A172 (cell line): ENCODE measurements around a stretch of chr11.

DNA sequence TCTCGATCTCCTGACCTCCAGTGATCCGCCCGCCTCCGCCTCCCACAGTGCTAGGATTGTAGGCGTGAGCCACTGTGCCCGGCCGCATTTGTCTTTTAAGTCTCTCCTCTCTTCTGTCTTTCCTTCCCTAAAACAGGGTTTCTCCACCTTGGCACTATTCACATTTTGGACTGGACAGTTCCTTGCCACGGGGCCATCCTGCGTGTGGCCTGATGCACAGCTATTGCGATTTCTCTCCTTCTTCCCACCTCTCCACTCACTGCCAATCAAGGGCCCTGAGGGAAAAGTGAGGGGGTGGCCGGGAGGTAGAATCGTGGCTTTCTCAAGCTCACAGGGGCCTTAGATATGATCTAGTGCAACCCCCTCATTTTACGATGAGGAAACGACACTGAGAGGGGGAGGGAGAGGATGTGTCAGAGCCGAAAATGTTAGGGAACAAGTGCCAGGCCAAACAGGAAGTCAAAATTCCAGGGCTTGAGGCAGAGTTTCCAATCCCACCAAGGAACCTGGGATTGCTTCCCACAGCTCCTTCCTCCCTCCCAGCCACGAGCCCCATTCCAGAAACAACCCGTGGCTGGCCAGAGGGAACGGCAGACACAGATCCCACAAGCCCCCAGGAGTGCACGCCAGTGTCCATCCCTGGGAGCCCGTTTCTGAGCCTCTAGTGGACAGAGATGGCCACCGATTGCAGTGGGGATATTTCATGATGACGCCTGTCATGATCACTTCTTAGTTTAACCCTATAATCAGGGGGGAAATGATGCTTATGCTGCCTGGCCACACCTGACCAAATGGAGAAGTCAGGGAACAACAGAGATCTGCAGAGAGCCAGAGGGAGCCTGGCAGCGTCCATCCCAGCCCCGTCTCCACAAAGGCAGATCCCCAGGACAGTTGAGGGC is 21.3 kb downstream of the SCGB1A1 start:
- RAMPAGE, long total RNA = no peak

GRCh38 chr11:62501920-62502886 is 44.4 kb downstream of the AHNAK start:
- RAMPAGE, long total RNA = no peak

GRCh38 chr11:62529377-62530097 is 17.1 kb downstream of the AHNAK start:
- RAMPAGE, long total RNA = no peak

DNA sequence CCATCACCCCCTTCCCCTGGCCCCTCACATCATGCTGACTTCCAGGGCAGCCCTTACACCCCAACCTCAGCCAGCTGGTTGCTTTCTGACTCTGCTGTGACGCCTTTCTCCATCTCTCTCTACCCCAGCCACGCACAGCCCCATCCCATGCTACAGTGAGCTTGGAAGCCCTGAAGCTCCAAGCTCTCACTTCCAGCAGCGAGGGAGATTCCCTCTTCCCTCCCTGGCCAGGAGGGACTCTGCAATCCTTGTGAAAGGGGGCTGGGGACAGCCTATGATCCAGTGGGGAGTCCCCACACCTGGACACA is 4.2 kb downstream of the AHNAK start:
- RAMPAGE, long total RNA = no peak

- RAMPAGE, long total RNA = no peak
Observed at GRCh38 chr11:62546204-62546638, 385 bp downstream of the AHNAK start.

GRCh38 chr11:62555336-62555898 is 8.8 kb upstream of the AHNAK start:
- RAMPAGE, long total RNA = no peak

DNA sequence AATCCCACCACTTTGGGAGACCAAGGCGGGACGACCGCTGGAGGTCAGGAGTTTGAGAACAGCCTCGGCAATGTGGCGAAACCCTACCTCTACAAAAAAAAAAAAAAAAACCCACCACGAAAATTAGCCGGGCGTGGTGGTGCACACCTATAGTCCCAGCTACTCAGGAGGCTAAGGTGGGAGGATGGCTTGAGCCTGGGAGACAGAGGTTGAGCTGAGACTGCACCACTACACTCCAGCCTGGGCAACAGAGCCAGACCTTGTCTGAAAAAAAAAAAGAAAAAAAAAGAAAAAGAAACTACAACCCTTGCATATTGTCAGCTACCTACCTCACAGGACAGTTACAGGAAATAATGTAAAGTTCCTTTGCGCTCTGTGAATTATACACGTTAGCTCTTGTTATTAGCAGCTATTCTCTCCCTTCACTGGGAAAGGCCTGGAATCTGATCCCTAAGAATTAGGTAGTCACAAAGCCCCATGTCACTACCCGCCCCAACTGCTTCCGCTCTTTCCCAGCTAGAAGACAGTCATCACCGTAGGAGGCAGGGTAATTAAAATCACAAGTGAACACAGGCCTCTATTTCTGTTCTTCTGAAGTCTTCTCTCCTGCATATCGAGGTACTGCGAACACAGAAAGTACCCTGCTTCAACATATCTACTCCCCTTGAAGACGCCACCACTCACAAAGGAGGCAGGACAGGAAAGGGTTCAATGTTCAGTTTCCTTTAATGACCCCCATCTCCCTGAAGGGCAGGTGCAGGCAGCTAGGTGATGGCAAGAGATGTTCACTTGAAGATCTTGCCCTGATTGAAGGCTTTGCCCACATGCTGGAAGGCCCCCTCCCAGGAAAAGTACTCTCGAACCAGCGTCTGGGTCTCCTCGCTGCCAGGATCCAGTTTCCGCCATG is 12.5 kb upstream of the AHNAK start:
- RAMPAGE, long total RNA = no peak

GRCh38 chr11:62602728-62603126 is 1.1 kb upstream of the MTA2 start:
- RAMPAGE, long total RNA = no peak

- RAMPAGE, long total RNA = no peak
Observed at GRCh38 chr11:62603127-62603369, 1.4 kb upstream of the MTA2 start.

DNA sequence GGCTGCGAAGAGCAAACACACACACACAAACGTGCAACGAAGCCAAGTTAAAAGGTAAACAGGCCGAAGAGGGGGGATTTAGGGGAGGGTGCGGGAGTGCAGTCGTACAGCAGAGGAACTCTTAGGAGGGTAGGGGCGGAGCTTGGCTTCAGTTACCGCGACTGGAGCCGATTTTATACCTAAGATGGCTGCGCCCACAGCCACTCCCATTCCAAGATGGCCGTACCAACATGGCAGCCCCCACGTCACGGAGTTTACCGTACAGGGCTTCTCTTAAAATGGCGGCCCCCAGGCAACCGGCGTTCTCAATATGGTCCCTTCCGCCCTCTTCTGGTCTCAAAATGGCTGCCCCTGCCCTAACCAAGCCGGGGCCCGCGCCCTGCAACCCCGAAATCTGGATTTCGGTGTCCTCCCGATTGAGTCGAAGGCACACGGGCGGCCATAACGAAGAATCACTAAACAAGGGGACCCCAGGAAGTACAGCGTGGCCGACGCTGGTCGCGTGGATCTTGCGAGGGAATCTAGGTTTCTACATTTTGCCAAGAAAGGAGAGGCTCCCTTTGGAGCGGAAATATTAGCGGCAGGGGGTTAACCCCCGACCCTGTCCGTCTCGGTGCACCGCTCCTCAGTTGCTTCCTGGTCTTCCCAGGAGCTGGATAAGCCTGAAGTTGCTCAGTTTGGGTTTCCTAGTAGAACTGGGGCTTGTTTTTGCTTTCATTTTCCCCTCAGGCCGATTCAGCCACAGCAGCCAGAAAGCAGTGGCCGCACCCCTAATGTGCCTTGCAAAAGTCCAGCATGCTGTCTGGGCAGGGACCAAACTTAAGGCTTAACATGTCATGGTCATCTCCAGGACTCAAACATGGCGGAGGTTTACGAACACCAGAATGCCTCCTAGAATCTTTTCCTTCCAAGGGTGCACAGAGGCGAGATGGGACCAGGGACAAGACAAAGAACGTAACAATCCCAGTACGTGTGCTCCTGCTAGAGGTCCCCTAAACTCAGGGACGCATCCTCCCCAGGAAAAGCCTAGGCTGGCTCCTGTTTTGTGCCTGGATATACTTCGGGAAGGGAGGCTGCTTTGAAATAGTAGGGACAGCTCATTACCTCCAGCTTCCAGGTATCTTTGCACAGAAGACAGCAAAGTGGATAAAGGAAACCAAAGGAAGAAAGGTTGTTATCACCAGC is 2.3 kb downstream of the GNG3 start:
- RAMPAGE, long total RNA = no peak

GRCh38 chr11:62718675-62719281 is 8.5 kb downstream of the HNRNPUL2 start:
- RAMPAGE, long total RNA = no peak

GRCh38 chr11:62727827-62728000 is 457 bp upstream of the HNRNPUL2 start:
- RAMPAGE, long total RNA = no peak

GRCh38 chr11:62813378-62814232 is 8.4 kb upstream of the NXF1 start:
- RAMPAGE, long total RNA = no peak

- RAMPAGE, long total RNA = no peak
Observed at GRCh38 chr11:62838749-62839438, 496 bp downstream of the WDR74 start.

GRCh38 chr11:62841925-62842945 is 2.8 kb upstream of the WDR74 start:
- RAMPAGE, long total RNA = no peak

DNA sequence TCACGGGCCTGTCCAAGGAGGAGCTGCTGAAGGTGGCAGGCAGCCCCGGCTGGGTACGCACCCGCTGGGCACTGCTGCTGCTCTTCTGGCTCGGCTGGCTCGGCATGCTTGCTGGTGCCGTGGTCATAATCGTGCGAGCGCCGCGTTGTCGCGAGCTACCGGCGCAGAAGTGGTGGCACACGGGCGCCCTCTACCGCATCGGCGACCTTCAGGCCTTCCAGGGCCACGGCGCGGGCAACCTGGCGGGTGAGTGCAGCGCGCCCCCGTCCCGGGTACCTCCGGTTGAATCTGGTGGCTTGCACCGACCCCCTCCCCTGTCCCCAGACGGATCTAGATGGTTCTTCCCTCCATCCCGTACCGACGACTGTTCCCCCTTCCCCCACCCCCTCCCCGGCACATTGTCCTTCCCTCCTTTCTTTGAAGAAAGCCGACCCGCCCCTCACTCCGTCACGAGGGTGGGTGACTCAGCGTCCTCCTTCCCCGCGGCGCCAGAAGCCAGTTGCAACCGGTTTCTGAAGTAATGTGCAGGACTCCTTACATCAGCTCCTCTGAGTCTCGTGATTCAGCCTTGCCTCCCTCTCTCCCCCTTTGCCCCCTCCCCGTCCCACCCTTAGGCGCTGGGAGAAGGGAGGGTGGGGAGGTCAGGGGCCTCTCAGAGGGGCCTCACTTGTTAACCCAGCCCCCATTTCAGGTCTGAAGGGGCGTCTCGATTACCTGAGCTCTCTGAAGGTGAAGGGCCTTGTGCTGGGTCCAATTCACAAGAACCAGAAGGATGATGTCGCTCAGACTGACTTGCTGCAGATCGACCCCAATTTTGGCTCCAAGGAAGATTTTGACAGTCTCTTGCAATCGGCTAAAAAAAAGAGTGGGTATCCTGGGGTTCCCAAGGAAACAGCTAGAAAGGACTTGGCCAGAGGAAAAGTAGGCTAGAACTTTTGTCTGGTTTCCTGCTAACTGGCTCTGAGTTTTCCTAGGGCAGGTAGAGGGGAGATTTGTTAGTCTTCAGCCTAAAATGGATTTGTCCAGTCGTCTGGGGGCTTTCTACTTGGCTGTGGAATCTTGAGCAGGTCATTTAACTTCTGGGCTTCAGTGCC is 853 bp downstream of the SLC3A2 start:
- RAMPAGE, long total RNA = start-site peak on the plus strand centred at position 561 of the sequence, 170 bp wide, 35 and 39 reads in 2 replicates

GRCh38 chr11:62889291-62890541 is 9.0 kb downstream of the SLC3A2 start:
- RAMPAGE, long total RNA = no peak

DNA sequence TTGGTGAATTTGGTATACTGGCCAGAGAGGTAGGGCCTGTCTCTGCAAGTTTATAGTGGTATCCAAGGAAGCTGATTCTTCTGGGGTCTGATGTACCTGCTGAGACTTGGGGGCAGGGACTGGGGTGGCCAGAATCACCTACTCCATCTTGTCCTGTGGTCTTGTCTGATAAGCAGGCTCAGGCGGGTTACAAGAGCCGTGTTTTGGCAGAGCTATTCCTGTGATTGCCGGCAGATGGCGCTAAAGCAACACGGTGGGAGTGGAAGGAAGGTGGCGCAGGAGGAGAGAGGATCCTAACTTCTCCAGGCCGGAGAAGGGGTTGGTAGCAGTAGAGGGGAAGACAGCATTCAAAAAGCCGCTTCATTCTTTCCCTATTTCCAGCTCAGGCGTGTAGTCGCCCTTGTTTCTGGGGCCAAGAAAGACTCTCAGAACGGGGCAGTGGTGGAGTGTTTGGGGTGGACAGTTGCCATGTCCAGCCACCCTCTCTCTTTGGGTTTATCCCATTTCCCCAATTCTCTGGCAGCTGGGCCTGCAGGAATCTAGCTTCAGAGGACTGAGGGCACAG is 15.2 kb downstream of the CHRM1 start:
- RAMPAGE, long total RNA = no peak

DNA sequence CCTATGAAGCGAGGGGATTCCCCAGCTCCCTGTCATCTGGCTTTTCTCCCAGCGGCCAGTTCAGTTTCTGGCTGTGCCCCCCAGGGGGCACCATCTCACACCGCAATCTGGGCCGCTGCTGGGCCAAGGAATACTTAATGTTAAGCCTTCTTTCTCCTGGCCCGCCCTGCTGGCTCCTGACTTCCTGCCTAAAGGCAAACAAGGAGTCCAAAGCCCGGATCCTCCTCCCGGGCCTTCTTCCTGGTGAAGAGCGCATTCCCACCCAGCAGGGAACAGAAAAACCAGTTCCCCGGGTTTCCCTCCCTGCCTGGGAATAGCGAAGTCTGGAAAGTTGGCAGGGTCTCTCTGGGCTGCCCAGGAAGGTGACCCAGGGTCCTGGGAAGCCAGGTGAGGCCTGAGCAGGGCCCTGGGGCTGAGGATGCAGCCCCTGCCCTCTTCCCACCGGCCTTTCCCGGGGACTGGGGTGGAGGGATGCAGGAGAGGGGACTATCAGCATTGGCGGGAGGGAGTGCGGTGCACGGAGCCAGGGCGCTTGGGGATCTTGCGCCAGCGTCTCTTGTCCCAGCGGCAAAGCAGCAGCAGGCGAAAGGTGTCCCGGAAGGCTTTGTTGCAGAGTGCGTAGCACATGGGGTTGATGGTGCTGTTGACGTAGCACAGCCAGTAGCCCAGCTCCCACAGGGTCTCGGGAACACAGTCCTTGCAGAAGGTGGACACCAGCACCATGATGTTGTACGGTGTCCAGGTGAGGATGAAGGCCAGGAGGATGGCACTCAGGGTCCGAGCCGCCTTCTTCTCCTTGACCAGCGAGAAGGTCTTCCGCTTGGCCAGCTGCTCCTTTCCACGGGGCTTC is 11.7 kb downstream of the CHRM1 start:
- RAMPAGE, long total RNA = no peak

- RAMPAGE, long total RNA = no peak
Observed at GRCh38 chr11:62926122-62926594, 5.0 kb upstream of the CHRM1 start.